H7 (cell line): ENCODE results near the genes SORD, SQOR, COPS2 and ATP8B4.

DNA sequence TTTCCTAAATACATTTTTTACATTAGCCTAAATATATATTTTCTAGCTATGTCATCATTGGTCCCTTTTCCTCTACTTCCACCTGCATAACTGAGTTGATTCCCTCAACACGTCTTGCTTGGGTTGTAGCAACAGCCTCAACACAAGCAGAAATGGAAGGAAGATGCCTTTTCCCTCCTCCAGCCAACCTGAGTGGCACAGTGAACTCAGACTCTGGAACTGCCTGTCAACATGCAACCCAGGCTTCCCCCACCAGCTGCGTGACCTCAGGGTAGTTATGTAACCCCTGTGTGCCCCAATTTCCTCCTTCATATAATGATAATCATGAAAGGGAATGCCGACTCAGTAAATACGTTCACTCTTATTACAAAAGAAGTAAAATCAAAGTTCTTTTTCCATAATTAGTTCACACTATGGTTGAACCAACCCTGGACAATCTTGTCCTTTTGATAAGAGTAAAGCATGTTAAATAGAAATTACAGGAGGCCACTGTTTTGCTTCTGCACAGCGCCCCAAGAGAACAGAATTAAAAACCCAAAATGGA, 101.7 kb upstream of the TERB2 start:
- RAMPAGE, long total RNA: no peak

DNA sequence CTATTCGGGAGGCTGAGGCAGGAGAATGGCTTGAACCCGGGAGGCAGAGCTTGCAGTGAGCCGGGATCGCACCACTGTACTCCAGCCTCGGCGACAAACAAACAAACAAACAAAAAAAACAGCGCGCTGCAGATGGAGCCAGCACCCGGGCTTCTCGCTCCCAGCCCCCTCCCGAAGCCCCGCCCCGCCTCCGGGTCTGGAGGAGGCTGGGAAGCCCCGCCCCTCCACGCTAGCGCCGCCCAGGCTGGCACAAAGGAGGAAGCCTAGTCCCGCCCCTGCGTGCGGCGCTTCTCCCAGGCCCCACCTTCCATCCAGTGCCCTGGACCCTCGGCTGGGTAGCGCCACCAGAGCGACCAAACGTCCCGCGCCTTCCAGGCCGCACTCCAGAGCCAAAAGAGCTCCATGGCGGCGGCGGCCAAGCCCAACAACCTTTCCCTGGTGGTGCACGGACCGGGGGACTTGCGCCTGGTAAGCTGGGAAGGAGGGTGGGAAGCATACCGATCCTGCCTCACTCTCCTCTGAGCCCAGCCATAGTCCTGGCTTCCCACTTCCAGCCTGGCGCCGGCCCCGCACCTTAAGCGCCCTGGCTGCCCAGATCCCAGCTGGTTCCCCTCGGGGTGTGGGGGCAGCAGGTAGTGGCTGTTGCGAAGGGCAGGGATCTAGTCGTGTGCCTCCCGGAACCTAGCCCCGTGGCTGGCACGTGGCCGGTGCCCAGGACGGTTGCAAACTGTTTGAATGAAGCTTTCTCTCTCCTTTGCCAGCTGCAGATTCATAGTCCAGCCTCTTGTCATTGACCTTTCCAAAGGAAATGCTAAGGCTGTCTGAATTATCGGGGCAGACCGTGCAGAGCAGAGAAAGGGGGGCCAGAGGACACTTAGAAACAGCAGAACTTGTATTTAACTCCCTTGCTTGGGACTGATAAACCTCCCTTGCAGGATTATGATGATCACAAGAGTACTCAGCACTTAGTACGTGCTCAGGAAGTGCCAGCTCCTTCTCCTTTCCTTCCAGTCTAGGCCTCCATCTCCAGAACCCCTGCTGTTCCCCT, at the start of gene SORD:
Gene SORD, plus strand, starts transcription at position 314 of the 1,048 bp plus-strand sequence.
- RAMPAGE, long total RNA: start-site peak on the plus strand centred at position 334 of the sequence, 54 bp wide, 141 reads

DNA sequence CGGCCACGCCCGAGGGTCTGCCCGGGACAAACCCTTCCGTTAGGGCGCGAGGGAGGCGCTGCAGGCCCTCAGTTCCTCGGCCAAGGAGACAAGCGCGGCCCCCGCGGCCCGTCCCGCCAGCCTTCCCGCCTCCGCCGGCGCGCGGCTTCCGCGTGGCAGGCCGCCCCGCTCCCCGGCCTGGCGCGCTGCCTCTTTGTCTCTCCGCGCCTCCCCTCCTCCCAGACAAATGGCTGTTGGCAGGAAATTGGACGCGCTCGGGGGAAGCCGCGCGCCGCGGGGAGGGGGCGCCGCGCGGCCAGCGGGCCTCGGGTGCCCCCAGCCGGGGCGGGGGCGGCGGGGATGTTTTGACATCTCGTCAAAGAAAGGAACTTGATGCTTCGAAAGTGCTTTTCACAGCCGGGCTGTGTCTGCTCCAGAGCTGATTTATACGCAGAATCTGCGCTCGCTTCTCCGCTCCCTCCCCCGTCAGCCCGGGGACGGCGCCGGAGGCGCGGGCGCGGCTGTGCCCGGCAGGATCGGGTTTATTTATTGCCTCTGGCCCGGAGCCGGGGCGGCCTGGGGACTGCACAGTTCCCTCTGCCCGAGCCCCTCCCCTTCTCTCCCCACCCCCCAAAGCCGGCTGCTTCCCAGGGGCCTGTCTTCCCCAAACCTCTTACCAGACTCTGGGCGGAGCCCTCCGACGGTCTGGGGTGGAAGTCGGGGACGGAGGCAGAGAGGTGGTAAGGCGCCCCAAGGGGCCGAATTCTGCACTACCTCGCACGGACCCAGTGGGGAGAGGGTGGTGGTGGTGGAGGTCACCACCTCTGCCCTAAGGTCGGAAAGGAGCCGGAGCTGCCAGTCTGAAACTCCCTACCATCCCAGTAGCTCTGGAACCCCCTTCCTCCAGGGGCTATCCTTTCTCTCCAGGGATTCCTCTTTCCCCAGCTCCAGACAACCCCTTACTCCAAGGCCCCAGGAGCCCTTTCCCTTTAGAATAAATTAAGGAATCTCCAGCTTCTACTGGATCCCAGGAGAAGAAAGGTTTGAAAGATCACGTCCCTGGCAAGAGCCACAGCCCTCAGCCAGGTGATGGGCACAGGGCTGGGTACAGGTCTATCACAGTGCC, 20.6 kb downstream of the SHF start:
- RAMPAGE, long total RNA: no peak

- RAMPAGE, long total RNA: no peak
Observed at GRCh38 chr15:45198311-45199019, 10.7 kb upstream of the SHF start.

- RAMPAGE, long total RNA: no peak
Observed at GRCh38 chr15:45314435-45314943, 62.5 kb downstream of the SLC28A2 start.

DNA sequence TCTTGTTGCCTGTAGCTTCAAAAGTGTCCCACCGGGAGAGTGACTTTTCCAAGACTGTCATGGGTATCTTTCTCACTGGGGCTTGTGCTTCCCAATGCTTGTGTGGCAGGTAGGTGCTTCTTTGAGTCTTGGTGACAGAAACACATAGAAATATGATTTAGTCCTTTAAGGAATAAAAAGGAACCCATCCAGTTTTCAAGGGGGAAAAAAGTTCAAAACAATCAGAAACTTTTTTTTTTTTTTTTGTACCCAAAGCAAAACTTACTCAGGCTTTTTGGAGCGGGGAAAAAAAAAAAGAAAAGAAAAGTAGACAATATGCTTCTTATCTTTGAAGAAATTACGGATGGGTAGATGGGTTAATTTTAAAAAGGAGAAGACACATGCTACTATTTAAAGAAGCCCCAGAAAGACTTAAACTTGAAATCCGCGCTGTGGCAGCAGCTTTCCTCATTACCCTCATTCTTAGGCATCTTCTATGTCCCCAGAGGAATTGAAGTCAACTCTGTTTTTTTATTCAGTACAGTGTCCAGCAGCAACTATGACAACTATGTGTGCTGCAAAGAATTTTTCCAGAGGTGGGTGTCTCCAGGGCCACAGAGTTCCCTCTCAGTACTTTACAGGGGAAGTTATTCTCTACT, 32.2 kb downstream of the GATM start:
- RAMPAGE, long total RNA: no peak

- RAMPAGE, long total RNA: no peak
Observed at GRCh38 chr15:45586481-45586792, 742 bp upstream of the BLOC1S6 start.

GRCh38 chr15:45588039-45589183, 1.2 kb downstream of the BLOC1S6 start:
- RAMPAGE, long total RNA: no peak

DNA sequence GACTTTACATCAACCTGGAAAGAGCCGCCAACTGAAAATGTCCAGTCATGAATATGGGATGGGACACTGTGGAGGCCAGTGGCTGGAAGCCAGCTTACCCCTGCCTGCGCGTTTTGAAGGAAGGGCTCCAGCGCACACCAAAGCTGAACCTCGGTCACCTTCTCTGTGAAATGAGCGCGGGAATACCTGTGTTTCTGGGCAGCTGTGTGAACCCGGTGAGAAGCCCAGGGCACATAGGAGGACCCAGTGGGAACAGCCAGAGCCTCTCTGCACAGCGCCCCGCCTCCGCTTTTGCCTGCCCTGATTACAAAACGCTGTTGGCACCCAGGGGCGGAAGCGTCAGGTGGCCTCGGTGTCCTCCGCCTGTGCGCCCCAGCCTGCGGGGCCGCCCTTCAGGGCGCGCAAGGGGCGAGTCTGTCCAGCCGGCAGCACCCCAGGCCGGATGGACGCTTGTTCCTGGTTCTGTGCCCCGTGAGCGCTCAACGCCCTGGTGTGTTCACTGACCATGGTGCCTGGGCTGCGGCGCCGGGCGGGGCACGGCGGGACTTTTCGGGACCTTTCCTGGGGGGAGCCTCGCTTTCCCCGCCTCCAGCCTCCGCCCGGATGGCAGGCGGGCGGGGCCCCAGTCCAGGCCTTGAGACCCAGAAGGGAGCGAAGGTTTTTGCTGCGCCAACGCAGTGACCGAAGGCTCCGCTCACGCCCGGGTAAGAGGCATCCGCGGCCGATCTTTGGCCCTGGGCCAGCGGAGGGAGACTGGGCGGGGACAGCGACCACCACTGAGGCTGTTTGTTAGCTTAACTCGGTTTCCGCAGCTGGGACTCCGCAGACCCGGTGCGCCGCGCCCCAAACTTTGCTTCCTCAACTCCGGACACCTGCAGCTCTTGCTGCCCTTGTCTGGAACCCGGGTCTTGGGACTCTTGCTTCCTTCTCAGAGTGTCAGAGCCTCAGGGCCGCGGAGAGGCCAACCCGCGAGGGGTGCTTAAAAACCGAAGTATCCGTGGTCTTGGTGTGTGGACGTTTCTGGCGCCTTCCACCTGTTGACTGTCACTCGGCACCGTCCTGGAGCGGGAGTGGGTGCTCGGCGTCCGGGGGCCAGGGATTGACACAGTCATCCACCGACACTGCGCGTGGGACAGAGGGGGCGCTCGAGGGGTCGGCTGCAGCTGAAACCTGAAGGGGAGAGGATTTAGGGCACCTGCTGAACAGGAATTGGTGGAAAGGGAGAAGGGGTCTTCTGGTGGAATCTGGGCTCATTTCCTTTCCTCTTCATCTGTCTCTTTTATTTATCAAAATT, at the start of gene SQOR:
Gene SQOR, plus strand, starts transcription at position 625 of the 1,294 bp plus-strand sequence.
- RAMPAGE, long total RNA: no peak

- RAMPAGE, long total RNA: no peak
Observed at GRCh38 chr15:45644713-45645191, 9.9 kb downstream of the SQOR start.

GRCh38 chr15:45948821-45949351, 314.1 kb downstream of the SQOR start:
- RAMPAGE, long total RNA: no peak

DNA sequence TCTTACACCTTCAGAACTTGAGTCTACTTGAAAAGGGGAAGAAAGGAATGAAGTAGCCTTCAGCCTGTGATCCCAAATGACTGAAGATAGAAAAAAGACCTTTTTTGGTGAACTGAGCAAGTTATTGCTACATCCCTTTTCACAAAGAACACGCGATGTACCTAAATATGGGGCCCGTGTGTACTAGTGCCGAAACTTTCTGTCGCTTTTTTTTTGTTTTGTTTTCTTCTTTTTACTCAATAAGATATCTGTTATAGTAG, 4.9 kb downstream of the SEMA6D start:
- RAMPAGE, long total RNA: no peak

DNA sequence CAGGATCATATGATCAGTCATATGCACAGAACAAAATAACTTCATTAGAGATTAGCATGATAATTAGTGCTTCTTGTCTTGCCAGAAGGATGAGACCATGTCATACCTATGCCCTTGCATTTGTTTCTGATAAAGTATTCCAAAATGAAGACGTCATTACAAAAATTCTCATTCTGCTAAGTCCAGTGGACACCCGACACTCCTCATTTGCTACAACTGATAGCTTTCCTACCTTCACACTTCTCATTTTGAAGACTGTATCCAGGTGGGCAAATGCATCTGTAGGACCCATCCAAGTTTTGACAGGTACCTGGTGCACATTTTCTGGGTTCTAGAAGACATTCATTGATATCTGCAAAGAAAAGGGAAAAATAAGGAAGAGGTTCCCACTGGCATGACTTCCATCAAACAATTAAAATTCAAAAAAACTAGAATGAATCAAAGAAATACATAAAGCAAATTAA, 113.1 kb downstream of the DUT start:
- RAMPAGE, long total RNA: no peak

GRCh38 chr15:48788865-48789494, 21.9 kb downstream of the CEP152 start:
- RAMPAGE, long total RNA: no peak

DNA sequence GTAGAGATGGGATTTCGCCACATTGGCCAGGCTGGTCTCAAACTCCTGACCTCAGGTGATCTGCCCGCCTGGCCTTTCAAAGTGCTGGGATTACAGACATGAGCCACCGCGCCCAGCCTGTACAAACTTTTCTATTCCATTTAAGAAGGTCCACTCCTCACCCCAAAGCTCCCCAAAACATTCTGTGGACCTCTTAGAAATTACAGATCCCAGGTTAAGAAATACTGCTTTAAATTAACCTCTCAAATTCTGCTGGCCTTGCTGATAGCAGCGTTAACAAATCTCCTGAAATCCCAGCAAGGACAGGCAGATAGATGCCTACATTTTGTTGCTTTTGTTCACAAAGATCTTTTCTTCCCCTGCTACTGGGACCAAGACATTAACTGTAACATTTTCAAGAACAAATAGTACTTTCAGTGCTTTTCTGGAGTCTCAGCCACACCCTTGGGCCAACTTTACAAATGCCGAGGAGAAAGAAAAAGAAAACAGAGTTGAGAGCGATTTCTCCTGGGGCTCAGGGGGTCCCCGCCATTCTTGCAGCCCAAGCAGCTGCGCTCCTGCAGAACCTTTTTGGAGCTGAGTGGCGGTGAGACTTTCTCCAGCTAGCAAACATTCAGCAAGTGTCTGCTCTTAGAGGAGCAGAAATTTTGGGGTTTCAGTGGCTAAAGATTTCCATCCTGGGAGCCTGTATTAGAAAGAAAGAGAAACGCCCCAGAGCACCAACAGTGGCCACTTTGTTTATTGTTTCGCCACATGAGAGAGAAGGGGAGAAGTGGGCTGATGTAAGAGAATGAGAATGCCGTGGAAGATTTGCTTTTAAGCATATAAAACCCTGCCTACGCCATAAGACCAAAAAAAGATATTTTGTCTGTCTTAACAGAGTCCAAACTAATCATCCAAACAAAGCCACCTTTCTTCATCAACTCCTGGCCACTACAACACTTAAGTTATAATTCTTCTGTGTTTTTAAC, 18.9 kb downstream of the EID1 start:
- RAMPAGE, long total RNA: no peak

DNA sequence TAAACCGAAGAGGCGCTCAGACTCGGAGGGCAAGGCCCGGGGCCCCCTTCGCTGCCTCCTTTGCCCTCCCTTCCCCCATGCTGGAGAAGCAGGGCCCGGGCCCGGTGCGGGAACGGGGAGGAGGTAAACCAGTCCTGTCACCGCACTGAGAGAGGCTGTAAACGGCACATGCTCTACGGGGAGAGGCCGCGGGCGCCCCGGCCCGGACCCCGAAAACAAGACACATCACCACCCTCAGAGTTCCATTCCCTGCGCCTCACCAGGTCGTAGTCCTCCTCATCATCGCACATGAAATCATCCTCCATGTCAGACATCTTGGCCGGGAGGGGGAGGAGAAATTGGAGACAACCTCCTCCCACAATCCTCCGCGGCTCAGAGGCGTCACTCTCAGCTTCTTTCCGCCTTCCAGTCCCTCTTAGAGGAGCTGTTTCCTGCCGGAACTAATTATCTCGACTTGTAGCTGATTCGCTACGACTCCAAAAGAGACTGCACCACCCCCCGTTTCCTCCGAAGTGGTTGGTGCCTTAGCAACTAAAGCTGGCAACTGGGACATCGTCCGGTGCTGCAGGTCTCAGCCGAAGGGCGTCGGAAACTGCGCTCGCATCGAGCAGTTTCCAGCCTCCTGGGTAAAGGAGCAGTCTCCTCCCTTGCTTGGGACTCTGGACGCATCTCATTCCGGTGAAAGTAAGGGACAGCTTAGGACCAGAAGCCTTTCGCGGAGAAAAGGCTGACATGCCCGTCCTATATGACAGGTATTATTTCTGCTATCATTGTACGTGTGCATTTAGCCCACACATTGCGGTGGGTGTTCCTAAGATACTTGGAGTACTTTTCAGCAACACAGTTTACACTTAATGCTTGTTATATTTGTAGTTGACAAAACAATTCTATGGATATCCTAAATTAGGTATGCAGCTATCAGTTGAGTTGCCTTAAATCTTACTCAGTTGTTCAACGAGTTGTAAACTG, at the start of gene COPS2:
Gene COPS2, minus strand, starts transcription at position 335 of the 969 bp plus-strand sequence.
- RAMPAGE, long total RNA: start-site peak on the minus strand centred at position 327 of the sequence, 10 bp wide, 341 reads

- RAMPAGE, long total RNA: no peak
Observed at GRCh38 chr15:49288231-49288862, 118.3 kb downstream of the GALK2 start.

DNA sequence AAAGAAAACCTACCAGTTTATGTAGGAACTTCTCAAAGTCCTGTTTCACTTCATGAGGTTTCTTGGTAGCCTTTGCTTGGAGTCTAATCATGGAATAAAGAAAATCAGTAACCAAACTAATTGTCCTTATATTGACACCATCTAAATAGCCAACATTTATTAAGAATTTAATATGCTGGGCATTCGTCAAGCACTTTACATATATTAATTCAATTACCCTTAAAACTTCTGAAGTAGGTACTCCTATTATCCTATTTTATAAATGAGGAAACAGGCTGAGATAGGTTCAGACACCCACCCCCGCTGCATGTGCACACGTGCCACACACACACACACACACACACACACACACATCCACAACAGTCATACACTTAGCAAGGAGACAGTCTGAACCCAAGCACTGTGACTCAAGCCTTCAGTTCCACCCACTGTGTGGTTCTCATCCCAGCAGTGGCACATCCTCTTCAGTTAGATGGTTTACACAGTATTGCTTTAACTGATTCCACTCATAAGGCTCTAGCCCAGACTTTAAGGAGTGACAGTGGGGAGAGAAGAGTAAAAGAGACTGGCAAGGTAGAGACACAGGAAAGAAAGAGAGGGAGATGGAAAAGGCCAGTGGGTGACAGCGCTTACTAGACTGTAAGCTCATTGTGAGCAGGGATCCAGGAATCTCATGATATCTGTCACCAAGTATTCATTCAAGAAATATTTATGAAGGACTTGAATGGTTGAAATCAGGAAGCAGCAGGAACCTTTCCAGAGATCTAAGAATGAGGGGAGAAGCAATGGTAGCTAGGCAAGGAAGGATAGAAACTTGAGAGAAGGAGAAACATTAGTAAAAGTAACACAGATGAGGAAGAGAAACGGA, 91.0 kb upstream of the FGF7 start:
- RAMPAGE, long total RNA: no peak

DNA sequence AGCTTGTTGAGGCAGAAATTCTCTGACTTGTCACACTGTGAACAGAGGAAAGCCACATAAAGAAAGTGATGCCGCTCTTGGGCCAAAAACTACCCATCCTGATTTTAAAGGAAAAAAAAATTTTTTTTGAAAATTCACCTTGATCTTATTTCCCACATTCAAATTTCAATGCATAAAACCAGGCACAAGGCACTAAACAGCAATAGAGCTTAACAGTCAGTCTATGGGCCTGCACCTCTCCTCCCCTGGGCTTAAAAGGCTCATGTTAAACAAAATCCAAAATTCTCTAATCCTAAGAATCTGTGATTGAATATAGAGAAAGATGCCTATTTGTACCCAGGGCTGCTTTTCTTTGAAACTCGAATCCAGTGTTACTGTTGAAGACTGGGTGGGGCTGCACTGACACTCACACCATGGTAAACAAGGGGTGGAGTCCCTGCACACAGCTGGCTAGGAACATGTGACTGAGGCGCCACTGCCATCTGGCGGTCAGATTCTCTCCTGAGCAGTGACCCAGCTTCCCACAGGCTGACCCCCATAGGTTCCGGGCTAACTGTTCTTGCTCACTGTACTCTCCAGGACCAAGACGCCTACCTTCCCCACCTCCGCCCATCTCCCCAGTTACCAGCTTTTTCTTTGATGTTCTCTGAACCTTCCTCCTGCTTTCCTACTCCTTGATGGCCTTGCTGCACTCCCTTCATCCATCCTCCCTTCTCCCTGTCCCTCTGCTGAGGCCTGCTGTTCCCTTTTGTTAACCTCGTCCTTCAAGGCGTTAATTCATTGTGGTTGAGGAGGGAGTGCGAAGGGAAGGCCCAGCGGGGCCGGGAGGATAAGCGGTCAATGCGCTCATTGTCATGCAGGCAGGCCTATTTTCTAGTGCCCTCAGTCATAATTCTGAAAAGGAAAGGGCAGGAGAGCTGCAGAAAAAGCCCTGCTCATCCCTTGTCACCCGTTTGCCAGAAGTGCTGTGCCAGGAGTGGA, 115.3 kb downstream of the ATP8B4 start:
- RAMPAGE, long total RNA: no peak

DNA sequence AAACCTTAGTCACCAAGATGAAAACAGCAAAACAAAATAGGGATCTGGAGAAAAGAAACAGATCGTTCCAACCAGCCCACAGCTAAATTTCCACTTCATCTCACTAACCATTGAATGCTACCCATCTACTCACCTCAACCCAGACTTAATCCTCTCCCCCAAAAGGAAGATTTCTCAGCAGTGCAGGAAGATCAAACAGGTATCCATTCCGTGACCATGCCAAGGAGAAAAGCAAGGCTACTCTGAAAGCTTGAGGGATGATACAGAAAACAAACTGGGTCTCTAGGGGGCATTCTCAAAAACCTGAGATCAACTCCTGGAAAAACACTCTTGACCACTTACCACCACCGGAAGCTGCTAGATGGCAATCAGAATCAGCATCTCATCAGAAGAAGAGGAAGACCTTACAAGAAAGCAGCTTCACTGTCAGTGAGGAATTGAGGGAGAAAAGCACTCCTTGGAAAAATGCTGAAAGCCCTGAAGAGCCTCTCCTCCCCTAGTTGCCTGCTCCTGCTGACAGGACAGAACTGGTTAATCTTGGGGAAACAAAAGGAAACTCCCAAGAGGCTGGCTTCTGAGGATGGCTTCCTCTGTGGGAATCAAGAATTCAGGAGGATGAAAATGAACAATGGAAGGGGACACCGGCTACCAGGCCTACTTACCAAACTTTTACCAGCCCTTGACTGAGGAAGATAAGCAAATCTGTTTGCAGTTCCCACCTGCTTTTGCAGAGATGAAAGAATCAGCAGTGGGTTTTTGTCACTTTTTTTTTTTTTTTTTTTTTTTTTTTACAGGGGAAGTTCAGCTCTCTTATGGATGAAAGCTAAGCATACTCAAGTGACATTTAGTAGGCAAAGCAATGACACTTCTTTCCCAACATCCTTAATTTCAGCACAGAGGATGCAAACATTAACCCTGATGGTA, at the start of gene ATP8B4:
Gene ATP8B4, minus strand, starts transcription at position 244 of the 924 bp plus-strand sequence.
- RAMPAGE, long total RNA: no peak